Hair follicular keratinocyte (primary cell): ENCODE measurements around a stretch of chr2.

DNA sequence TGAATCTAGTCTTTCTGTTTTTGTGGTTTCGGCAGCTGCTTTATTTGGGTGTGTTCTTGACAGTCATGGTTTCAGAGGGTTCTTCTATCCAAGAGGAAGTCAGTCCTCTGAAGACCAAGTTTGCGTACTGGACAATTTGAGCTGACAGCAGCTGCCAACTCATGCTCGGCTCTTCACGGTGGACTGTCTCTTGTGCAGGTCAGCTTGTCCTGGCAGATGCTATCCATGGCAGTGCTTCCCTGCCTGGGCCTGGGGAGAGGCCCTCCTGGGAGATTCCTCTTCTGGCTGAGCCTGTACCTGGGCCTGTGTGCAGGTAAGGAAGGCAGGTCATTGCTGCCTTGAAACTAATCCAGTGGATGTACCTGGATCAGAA, 90.9 kb downstream of the TMEM17 start:
- RAMPAGE, long total RNA, result no peak

DNA sequence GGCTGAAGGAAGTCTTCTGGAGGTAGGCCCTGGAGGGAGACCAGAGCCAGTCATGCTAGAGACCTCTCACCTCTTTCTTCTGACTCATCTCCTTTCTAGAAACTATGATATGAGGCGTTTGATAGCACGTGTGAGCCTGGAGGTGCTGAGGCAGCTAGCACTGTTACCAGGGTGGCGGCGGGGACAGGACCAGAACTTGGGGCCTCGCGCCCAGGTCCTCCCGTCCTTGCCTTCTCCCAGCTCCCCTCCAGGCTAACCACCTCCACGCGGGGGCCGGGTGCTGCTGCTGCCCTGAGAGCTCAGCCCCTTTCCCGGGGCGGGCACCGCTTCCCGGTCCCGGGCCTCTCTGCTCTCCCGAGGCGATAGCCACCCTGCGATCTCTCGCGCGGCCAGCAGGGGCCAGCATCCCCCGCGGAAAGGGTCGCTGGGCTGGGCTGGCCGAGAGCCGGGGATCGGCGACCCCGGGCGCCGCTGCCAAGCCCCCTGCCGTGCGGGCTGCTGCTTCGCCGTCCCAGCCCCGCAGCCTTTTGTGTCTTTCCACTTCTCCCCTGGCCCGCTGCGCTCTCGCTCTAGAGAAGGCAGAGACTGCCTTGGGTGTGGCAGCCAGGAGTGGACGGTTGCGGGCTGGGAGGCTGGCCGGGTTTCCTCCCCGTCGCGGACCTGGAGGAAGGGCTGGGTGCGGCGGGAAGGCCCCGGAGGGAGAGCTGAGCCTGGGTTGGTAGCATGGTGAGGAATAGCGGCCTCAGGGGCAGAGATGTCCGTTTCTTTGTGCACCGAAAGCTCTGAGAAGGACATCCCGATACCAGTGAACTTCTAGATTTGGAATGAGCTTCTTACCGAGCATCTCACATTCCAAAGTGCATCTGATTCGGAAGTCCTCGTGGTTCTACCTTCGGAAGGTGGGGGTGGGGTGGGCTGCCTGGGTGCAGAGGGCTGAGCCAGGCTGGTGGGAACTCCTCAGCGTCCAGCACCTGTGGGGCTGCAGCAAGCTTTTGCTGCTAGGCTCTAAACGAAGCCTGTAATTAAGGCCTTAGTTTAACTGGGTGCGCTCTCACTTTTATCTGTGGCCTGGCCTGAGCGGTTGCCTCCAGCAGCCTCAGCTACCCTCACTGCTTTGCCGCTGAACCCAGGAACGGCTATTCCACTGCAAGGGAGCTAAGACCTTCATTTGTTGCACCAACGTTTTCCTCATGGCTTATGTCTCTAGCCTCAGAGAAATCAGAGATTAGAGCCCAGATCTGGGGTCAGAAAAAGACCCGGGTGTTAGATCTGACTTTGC, 48.8 kb downstream of the TMEM17 start:
- RAMPAGE, long total RNA, result no peak

- RAMPAGE, long total RNA, result no peak
These were observed 30.6 kb downstream of the TMEM17 start for GRCh38 chr2:62475135-62476146.

DNA sequence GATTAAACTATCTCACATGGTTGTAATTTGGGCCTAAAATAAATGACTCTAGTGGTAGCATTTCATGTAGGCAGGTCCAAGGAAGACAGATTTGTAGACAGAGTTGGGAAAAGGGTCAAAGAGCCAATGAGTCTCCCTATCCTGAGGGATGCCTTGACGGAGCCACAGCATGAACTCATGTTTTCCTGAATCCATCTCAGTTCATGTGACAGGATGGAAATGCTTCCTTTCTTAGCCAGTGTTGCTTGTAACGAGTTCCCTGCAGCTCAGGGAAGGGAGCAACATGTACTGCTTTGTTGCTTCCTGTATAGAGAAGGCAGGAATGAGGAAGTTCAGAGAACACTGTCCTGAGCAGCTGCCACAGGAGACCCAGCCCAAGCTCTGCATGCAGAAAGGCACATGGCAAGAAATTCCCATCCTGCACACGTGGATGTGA, 27.9 kb downstream of the TMEM17 start:
- RAMPAGE, long total RNA, result no peak

DNA sequence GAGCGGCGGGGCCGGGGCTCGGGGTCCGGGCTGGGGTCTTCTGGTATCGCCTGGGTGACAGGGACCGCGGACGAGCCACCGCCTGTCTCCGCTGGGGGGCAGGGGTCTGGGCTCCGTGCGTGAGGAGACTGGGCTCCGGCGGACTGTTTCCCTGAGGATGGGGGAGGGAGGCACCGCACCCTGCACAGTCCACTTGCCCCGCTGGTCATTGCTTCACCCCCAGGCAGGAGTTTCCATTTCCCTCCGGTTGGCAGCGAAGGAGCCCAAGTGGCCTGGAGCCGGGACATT, 509 bp downstream of the EHBP1 start:
- RAMPAGE, long total RNA, result no peak

- RAMPAGE, long total RNA, result no peak
These were observed 100.6 kb upstream of the UGP2 start for GRCh38 chr2:63741003-63741548.

- RAMPAGE, long total RNA, result no peak
These were observed 1.5 kb upstream of the UGP2 start for GRCh38 chr2:63840001-63840752.

DNA sequence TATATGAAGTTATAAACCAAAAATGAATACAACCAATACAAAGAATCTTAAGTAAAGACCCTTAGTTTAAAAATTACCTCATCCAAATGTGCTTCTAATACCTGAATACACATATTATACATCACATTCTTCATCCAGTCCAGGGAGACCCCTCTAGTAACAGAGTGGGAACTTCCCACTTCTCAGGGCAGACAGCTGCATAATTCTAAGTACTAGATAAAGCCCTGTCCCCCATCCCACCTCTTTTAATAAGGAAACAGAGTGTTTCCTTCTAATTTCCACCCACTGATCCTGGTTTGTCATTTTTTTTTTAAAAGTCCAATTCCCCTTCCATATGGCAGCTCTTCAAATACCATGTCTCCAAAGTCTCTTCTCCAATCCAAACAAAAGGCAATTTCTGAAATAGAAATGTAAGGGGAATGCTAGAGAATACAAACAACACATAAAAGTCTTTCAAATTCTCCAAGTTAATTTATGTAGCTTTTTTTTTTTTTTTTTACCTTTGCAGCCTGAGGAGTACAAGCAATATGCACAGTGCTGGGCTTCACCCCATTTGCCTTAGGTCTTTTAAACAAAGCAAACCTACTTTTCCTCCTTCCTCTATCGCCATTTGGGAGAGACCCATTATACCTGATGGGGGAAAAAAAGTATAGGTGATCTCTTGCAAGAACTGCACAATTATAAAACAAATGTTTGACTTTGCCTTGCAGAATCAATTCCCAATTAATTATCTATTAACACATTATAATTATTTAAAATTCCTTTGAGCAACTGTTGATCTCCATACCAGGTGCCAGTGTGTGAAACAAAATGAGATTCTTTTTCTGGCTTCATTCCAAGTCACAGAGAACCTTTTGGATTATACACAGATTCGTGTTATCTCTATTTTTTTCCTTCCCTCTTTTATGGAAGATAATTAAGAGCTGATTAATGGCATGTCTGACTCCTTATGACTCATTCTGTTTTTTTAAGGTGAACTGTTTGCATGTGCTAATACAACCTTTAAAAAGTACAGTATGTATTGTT, 39.7 kb downstream of the PELI1 start:
- RAMPAGE, long total RNA, result no peak

DNA sequence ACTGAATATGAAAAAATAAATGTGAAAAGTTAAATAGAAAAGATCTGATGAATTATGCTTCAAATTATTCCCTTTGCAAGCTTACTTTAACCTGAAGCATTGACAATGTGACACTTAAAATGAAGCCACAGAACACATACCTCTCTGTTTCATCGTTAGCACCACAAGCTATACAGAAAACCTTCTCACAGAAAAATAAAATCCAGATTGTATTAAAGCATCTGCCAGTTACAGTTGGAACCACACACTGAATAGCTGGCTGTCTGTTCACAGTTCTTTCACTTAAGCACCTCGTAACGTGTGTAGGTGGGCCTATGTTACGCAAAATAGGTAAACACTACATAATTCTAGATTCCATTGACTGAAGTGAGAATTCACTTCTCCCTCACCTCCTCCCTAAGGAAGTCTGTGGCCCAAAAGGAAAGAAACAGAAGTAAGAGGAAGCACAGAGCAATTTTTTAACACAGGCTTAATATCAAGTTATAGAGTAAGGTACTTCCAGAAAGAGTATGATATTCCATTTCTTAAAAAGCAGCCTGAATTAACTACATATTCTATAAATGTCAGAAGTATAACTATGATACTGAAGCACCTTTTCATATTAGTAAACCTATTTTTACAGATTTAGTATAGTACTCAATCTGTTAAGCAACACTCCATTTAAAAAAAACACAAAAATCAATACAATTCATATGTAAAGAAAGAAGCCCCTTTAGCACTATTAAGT, 24.8 kb downstream of the PELI1 start:
- RAMPAGE, long total RNA, result no peak

DNA sequence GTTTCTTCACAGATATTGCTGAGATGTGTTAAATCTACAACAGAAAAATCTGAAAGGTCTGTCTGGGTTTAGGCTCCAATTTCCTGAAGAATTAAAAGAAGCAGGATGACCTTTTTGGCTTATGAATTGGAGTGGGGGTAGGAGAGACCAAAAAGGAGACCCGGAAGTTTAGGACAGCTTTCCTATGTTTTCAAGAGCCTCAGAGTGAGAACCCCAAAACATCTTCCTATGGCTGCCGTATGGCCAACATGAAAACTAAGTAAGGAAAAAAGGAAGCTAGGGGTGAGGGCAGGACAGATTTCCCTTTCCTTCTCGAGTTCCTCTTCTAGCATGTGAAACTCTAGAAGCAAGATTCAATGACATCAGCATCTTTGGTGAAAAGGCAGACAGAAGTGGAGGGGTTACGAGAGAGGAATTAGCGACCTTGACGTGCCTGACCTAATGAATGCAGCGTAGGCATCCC, 47.7 kb upstream of the PELI1 start:
- RAMPAGE, long total RNA, result no peak

DNA sequence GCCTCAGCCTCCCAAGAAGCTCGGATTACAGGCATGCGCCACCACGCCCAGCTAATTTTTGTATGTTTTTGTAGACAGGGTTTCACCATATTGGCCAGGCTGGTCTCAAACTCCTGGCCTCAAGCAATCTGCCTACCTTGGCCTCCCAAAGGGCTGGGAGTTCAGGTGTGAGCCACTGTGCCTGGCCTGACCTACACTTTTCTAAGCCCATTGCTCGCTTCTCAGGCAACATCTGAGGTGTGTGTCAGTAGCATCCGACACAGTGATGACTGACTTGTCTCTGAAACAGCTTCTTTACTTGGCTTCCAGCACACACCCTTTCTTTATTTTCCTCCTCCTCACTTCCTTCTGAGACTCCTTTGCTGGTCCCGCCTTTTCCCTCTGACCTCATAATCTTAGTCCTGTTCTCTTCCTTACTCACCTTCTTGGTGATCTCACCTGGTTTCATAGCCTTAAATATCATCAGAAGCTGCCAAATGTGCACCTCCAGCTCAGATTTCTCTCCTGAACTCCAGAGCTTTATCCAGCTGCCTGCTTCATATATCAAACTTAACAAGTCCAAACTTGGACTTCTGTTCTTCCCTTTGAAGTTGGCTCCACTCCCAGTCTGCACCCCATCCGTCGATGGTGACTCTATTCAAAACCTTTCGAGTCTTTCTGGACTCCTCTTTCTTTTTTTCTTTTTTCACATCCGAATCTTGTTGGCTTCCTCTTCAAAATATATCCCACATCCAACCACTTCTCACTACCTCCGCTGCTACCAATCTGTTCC, 66.6 kb upstream of the PELI1 start:
- RAMPAGE, long total RNA, result no peak

GRCh38 chr2:64267612-64268202, 123.5 kb upstream of the PELI1 start:
- RAMPAGE, long total RNA, result no peak

DNA sequence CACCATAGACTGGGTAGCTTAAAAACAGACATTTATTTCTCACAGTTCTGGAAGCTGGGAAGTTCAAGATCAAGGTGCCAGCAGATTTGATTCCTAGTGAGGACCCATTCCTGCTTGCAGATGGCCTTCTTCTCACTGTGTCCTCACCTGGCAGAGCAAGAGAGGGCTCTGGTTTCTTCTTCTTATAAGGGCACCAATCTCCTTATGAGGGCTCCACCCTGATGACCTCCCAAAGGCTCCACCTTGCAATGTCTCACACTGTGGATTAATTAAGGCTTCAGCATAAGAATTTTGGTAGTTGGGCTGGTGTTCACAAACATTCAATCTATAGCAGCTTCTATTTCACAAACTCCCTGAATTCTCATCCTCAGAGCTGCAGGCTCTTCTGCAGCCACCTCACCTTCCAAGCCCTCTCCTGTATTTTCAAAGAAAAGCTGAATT, 131.1 kb upstream of the PELI1 start:
- RAMPAGE, long total RNA, result no peak

DNA sequence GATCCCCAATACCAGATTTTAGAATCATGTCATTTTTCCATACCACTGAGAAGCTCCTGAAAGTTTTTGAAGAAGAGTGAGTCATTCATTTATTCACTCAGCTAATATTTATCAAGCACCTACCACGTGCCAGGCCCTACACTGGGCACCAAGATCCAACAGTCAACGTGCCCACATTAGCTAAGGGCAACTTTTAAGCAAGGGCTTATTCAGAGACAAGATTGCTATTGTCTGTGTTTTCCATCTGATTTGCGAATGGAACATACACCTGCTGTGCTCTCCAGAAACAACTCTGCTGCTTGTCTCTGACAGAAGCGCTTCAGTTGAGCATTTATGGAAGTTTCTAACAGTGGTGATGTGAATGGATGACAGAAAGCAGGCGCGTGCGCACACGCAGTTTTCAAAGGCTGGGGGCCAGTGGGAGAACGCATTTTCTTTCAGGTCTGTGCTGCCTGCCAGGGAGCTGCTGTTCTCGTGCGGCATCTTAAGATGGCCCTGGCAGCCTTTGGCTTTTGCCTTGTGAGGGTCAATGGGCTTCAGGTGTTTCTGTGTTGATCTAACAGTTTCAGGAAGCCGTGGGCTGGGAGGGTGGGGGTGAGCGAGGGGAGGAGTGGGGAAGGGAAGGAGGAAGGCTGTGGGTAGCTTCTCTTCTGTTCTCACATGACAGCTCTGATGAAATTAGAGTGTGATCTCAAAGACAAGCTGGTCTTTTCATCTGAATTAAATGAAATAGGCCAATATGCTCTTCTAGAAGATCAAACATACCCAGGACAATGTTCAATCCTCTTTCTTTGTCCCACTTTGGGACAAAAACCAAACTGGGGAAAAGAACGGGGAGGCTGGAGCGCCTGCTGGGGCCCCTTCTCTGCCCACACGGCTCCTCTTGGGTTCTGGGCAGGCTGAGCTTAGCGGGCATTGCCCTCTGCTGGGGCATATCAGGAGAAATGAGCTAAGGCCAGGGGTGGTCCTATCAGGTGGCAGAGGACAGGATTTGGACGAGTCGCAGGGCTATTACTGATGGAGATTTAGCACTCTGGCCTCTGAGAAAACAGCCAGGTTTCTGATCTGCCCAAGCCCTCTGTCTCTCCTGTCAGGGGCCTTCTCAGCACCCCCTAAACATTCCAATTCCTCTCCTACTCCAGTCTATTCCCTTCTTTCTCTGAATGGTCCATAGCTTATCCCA, 126.4 kb upstream of the LGALSL start:
- RAMPAGE, long total RNA, result no peak

- RAMPAGE, long total RNA, result no peak
These were observed 124.1 kb upstream of the LGALSL start for GRCh38 chr2:64329746-64330469.

- RAMPAGE, long total RNA, result no peak
These were observed 610 bp upstream of the AFTPH start for GRCh38 chr2:64523447-64523988.

DNA sequence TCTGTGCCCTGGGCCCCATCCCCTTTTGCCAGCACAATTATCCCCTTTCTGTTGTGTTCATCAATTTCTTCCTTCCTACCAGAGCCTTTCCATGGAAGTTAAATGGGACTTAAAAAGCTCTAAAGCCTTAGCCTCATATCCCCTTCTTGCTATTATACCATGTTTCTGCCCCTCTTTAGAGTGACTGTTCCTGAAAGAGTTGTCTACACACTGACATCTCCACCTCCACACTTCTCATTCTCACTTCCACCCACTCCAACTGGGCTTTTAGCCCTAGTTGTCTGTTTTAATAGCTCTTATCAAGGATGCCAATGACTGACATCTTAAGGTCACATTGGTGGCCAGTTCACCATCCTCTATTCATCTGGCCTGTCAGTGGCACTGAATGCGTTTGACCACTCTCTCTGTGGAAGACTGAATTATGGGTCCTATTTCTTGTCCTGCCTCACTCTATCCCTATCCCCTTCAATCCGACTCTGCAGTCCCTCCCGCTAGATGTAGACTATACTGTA, 127.2 kb upstream of the SLC1A4 start:
- RAMPAGE, long total RNA, result no peak

DNA sequence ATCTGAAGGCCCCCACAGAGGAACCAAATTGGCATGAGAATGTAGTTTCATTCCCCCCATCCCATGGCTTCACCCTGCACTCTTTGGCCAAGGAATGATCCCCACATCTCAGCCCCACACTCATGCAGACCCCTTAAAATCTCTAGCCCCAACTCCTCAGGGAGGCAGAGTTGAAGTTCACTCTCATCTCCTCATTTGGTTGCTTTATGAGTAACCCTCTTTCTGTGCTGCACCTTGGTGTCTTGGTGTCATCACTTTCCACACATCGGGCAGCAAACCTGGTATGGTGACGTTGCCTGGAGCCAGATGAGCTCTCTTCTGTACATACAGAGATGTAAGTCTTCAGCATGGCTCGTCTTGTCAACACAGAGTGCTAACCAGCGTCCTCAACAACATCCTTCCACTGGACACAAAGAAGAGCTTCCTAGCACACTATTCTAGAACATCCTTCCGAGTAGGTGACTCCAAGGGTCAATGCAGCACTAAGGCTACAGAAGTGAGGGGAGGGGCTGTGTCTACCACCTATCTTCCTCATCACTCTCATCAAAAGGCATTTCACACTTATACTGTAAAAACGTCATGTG, 108.3 kb upstream of the SLC1A4 start:
- RAMPAGE, long total RNA, result no peak

DNA sequence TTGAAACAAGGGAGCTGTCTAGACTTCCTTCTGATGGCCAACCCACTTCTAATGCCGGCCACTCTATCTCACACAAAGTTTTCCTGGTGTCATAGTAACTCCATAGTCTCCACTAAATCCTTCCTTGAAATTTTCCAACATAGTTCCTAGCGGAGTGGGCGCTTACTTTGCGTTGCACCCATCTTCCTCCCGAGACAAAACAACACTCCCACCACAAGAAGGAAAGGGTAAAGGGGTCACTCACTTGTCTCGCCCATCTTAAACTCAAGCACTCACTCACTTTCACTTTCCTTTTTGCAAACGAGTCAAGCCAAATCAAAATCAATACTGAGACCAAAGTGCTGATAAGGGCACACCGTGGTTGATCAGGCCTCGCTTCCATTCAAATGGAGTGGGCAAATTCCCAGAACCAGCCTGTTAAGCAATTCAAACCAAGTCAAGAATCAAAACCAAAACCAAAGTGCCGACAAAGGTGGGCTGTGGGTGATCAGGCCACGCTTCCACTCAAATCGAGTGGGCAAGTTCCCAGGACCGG, 90.3 kb upstream of the SLC1A4 start:
- RAMPAGE, long total RNA, result no peak

DNA sequence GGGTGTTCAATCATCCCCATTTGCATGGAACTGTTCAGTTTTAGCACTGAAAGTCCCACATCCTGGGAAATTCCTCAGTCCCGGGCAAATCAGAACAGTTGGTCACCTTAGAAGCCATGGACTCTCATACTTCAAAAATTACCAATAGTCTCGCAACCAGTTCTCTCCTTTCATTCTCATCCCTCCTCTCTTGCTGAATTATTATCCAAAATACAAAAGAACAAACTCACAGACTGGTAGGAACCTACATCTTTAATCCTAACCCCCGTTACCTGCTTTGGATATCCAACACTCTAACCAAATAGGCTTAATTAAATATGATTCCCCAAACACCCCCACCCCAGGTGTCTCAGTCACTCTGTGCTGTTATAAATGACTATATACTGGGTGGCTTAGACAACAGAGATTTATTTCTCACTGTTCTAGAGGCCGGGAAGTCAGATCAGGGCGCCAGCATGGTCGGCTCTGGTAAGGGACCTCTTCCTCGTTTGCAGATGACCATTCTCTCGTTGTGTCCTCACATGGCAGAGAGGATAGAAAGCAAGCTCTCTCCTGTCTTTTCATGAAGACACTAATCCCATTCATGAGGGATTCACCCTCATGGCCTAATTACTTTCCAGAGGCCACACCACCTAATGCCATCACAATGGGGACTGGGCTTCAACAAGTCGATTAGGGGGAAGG, 57.7 kb upstream of the SLC1A4 start:
- RAMPAGE, long total RNA, result no peak